Diencephalon (tissue), 2 donors: Measurements from ENCODE around the genes CTRL, DPEP3, DPEP2NB and NFATC3.

DNA sequence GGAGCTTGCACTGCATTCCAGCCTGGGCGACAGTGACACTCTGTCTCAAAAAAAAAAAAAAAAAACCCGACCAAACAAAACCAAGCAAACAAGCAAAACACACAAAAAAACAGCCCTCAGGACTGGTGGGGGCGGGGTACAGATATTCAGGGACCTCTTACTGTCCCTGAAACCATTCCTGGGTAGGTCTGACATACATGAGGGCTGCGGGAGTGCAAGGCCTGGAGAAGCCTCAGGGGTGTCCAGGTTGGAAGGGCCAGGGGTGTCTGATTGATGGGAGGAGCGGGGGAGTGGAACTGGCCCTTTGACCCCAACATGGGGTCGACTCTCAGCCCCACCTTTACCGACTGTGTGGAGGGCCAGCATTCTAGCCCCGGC is 833 bp upstream of the RIPOR1 start:
- RAMPAGE, long total RNA: no peak

DNA sequence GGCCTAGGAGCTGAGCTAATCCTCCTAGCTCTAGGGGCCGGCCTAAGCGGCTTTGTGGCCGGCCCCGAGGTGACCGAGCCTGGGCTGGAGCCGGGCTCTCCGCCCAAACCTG is 562 bp downstream of the RIPOR1 start:
- RAMPAGE, long total RNA: no peak

- RAMPAGE, long total RNA: no peak
Measured at GRCh38 chr16:67545432-67546122, 16.7 kb upstream of the CTCF start.

GRCh38 chr16:67563763-67564272 is 1.5 kb downstream of the CTCF start:
- RAMPAGE, long total RNA: no peak

DNA sequence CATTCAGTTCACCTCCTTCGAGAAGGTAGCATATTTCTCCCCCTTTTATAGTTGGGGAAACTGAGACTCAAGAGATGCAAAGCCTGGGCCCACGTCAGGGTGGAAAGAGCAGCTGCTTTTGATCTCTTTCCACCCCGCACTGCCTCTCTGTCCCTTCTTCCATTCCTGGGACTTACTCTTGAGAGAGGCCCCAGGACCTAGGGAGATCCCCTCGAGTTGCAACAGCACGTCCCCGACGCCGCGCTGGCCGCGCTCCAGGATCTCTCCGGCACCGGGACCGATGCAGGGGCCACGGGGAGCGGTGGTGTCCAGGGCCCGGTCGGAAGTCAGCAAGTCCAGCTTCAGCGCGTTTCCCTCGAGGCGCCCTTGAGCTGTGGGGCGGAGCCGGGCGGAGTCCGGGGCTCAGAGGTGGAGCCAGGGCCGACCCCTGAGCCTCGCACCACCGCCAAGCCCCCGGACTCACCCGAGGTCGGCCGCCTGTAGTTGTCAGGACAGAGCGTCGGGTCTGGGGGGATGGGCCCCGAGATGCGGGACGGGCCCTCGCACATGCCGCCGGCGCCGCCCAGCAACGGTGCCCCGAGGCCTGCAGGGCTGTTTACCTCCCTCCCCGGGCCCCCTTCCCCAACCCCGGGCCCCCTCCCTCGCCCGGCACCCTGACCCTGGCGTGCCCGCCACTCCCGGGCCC is 513 bp downstream of the ENKD1 start:
- RAMPAGE, long total RNA: no peak

GRCh38 chr16:67931764-67932023 is at the start of gene CTRL:
Gene CTRL, minus strand, starts transcription at chr16:67931862.
- RAMPAGE, long total RNA: no peak

DNA sequence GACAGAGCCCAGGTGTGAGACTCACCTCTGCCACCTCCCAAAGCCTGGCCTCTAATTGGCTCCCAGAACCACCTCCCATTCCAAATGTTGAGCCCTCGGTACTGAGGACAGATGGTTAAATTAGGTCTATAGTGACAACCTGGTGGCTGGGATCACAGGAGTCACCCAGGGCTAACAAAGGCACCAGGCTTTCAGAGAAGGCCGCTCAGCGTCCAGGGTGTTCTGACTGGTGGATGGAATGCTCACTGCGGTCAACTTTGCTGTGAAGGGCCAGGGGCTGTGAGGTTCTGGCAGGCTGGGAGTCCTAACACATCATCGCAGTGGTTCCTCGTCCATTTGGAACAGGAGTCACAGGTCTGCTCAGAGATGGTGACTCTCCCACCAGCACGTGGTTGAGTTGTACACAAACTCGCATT is 370 bp upstream of the CTRL start:
- RAMPAGE, long total RNA: no peak

DNA sequence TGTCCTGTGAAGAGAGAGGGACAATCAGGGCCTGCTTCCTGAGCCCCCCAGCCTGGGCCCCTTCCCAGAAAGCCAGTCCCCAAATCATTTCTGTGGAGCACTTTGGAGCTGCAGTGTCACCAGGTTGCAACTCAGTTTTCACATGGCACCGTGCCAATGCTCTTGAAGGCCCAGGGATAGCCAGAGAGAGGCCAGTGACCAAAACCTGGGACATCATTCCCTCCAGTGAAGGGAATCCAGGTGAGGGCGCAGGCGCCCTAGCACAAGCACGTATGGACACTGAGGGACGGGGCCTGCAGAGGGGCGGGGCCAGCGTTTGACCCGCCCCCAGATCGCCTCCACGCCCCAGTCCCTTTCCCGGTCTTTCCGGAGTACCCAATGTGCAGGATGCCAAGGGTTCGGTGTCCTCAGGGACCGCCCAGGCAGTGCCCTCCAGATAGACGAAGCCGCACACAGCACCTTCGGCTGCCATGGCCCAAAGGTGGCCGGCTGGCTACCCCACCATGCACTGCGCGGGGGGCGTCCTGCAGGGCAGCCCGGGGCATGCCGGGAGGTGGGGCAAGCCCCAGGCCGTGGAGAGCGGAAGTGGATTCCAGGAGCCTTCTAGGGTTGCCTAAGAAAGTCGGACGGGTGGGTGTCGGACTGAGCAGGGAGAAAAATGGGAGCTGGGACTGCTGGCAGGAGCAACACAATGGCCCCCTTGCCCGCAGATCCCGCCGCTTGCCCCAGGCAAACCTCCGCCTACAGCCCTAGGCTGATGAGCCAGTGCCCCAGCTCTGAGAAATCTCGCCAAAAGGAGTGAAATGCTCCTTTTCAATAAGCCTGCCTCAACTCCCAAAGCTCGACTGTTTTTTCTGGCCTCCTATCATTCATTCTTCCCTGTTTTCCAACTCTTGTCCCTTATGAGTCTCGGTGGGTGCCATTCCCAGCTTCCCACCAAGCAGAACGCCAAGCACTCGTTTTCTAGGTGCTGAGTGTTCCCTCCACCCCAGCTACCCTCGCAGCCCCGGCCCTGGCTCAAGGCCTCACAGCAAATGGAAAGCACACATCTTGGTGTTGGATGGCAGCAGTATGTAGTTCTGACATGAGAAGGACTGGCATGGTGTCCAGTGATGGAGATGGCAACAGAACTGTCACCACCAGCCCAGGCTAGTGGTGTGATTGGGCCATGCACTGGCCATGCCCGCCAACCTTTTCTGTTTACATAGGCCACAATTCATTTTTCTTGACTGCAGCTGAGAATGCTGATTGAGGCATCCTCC is 4.5 kb downstream of the SLC12A4 start:
- RAMPAGE, long total RNA: no peak

GRCh38 chr16:67966233-67966674 is 2.2 kb downstream of the SLC12A4 start:
- RAMPAGE, long total RNA: no peak

- RAMPAGE, long total RNA: no peak
Measured at GRCh38 chr16:67966738-67967298, 1.6 kb downstream of the SLC12A4 start.

DNA sequence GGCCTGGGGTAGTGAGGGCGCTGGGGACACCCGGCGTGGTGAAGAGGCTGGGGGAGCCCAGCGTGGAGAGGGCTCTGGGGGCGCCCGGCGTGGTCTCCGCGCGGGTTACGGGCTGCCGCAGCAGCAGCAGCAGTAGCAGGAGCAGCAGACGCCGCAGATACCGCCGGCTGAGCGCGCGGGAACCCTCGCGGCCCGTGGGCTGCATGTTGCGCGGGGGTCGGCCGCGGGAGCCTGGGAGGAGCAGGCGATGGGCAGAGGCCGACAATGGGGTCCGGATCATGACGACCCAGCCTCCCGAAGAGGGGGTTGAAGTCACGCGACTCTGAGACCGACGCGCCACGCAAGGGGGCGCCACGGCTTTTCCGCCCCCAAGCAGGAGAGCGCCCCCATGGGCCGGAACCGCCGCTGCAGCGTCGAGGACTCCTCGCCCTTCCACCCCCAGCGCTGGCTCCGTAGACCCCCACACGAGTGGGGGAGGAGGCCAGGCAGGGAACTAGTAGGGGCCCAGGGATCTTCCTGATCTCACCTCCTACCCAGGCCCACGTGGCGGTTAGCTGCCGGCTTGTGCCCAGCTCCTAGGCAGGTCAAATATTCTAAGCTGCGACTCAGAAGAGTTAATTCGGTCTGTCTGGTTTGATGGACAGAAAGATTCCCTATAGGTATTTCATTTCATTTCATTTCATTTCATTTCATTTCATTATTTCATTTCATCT is at the start of gene DPEP3:
Gene DPEP3, minus strand, starts transcription at position 324 of the 713 bp plus-strand sequence.
- RAMPAGE, long total RNA: no peak

GRCh38 chr16:68015575-68016014 is at the start of gene DPEP2NB:
Gene DPEP2NB, minus strand, starts transcription at chr16:68015911.
- RAMPAGE, long total RNA: no peak

DNA sequence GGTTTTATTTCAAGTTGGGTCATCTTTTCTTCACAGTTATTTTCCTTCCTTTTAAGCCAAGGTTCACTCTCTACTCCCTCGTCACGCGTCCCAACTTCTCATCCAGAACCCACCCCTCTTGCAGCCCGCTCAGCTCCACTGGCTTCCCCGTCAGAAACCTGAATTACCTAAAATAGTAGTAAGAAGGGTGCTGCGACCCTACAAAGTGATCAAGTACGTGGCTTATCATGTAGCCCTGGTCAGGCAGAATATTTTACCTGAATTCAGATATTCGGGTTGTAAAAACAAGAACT is 654 bp downstream of the DUS2 start:
- RAMPAGE, long total RNA: no peak

DNA sequence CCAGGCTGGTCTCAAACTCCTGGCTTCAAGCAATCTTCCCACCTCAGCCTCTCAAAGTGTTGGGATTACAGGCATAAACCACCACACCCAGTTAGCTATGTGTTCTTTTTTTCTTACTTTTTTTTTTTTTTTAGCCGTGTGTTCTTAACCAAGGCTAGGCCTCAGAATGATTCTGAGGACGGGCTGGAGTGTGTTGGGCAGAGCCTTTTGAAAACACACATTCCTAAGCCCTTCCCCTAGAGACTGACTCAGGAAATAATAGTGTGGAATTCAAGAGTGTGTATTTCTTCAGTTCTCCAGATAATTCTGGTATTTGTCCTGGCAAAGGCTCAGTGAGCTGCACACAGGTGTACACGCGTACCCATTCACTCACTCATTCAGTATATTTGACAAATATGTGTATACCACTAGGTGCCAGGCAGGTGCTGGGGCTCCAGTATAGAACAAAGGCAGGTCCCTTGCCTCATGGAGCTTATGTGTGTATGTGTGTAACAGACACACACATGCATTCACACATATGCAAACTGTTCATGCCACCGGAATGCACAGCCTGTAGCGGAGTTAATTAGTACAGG is 19.4 kb upstream of the NFATC3 start:
- RAMPAGE, long total RNA: no peak

DNA sequence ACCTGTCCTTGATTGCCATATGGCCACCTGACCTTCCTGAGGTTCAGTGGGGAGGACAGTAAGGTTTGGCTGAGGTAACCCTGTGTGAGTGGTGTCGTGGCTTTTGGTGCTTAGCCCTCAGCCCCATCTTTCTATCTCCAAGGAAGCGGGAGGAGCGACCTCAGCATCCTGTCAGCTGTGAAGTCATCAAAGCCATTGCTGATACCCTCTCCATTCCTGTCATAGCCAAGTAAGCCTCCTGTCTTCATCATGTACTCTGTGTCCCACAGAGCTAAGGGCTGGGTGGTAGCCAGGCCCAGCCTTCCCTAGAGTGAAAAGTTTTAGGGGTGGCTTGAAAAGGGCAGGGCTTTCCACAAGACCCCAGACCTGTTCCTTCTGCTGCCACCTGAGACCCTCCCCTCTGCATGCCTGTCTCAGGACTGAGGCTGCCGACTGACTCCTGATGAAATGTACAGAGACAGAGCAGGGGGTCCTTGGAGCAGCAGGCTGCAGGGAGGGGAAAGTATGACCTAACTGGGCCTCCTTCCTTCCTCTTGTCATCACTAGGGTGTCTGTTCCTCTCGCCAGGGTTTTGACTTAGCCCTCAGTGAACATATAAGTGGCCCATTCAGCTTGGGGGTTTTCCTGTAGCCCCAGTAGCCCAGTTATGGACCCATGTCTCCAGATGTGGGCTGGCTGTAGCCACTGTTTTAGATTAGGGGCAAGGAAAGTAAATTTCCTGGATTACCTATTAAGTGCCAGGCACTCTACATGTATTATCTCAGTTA is 15.0 kb upstream of the NFATC3 start:
- RAMPAGE, long total RNA: no peak

DNA sequence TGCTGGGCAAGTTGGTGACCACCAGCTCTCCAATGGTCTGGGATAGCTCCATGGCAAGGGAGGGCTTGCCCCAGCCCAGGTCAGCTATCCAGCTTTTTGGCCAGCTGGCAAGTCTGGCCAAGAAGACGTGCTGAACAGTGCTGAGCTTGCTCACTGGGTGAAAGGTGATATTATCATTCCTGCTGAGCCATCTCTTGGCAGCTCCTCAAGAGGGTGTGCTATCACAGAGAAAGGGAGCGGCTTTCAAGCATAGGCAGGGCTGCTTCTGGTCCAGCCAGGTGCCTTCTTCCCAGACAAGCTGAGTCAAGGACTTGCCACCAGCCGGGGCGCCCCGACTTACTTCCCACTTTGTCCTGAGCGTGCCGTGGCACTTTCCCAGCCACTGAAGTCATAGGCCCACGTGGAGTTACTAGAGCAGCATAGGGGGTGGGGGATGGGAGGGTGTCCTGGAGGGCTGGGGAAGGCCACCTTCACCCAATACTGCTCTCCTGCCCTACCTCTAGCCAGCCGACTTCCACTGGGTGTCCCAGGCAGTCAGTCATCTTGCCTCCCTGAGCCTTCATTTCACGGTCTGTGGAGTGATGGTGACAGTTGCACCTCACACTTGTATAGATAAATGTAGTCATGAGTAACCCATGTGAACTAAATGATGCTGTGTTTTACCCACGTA is 12.8 kb upstream of the NFATC3 start:
- RAMPAGE, long total RNA: no peak

DNA sequence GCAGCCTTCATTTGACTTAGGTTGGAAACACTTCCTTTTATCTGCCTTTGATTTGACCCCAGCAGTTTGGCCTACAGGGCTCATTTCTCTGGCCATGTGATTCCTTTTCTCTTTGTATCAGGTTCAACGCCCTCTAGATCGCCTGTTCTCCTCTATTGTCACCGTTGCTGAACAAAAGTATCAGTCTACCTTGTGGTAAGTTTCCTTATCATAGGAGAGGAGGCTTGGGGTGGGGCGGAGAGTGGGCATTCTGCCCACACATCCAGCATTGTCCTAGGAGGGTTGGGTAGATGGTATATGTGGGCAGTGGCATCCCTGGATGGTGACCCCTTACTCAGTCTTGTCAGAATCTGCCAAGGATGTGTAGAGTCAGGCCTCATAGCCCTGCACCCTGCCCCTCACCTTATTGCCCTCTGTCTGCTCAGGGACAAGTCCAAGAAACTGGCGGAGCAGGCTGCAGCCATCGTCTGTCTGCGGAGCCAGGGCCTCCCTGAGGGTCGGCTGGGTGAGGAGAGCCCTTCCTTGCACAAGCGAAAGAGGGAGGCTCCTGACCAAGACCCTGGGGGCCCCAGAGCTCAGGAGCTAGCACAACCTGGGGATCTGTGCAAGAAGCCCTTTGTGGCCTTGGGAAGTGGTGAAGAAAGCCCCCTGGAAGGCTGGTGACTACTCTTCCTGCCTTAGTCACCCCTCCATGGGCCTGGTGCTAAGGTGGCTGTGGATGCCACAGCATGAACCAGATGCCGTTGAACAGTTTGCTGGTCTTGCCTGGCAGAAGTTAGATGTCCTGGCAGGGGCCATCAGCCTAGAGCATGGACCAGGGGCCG is 6.6 kb upstream of the NFATC3 start:
- RAMPAGE, long total RNA: no peak

DNA sequence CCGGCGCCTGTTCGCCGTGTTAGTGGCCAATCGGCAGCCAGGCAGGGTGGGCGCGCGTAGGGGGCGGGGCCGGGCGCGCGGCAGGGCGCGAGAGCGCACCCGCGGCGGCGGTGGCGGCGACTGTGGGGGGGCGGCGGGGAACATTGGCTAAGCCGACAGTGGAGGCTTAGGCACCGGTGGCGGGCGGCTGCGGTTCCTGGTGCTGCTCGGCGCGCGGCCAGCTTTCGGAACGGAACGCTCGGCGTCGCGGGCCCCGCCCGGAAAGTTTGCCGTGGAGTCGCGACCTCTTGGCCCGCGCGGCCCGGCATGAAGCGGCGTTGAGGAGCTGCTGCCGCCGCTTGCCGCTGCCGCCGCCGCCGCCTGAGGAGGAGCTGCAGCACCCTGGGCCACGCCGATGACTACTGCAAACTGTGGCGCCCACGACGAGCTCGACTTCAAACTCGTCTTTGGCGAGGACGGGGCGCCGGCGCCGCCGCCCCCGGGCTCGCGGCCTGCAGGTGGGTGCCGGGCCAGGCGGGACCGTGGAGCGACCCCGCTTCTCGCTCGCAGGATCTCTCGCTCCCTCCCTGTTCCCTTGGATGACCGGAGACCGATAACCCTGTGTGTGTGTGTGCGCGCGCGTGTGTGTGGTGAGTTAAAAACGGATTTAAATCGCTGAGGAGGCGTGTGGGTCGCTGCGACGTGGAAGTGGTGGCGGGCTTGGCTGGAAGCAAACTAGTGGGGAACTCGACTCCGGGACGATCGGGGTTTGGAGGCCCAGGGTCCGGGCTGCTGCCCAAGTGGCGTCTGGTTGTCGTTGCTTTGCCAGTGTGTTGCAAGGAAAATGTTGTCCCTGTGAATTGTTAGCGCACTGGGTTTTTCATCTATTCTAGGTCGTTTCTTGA is at the start of gene NFATC3:
Gene NFATC3, plus strand, starts transcription at position 83 of the 884 bp plus-strand sequence.
- RAMPAGE, long total RNA: no peak

GRCh38 chr16:68226350-68227223 is 9.3 kb downstream of the ESRP2 start:
- RAMPAGE, long total RNA: no peak

- RAMPAGE, long total RNA: no peak
Measured at GRCh38 chr16:68257859-68258809, 6.2 kb upstream of the SLC7A6 start.